Monocyte (primary cell): ENCODE measurements around a stretch of chr7.

- PRO-cap, 2 experiments, result no peak in any of the 2 experiments
These were observed 47.7 kb downstream of the FIGNL1 start for GRCh38 chr7:50402228-50403130.

DNA sequence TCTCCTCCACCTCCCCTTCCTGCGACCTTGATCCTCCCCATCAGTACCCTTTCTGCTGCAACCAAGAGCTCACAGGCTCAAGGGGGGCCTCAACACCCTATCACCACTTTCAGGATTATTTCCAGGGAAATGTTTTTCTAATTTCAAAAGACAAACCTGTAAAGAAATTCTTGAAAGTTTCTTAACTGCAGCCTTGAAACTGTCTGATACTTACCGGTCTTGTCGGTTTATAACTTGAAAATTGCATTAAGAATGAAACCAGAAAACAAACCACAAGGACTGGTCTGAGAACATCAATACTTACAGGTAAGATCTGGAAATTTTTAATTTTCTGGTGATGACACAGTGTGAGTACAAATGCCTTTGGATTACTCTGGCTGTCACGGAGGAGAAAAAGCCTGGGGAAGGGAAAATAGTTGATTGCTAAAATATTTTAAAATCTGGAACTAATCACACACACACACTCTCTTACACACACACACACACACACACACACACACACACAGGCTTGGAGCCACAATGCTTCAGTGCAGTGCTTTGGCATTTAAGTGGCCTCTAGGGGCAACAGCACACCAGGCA lies 30.0 kb upstream of the DDC start:
- PRO-cap, 2 experiments, result no peak in any of the 2 experiments

DNA sequence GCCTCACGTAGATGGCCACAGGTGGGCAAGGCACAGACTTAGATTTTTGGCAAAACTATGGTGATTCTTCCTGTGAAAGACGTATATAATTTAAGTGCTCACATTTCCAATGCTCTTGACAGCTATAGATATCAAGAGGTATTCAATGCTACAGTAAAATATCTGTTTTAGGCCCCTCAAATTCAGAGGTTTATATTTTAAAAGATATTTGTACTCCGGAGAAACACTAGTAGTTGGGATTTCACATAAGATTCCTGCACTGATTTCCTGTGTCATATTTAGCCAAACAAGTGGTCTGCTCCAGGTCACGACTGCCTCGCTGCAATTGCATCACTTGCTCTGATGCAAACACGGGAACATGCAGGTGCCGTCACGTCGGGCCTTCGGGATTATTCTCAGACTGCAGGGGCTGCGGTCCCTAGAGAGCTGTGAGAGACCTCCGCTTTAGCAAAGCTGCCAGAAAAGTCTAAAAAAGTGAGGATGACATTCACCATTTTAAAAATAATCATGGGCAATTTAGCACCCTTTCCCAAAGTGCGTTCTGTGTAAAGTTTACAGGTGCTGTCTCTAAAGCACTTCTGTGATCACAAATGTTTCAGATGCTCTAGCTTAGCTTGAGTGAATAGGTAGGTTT lies 93.4 kb upstream of the DDC start:
- PRO-cap, 2 experiments, result no peak in any of the 2 experiments

- PRO-cap, 2 experiments, result no peak in any of the 2 experiments
These were observed 61.6 kb downstream of the GRB10 start for GRCh38 chr7:50720869-50721686.

DNA sequence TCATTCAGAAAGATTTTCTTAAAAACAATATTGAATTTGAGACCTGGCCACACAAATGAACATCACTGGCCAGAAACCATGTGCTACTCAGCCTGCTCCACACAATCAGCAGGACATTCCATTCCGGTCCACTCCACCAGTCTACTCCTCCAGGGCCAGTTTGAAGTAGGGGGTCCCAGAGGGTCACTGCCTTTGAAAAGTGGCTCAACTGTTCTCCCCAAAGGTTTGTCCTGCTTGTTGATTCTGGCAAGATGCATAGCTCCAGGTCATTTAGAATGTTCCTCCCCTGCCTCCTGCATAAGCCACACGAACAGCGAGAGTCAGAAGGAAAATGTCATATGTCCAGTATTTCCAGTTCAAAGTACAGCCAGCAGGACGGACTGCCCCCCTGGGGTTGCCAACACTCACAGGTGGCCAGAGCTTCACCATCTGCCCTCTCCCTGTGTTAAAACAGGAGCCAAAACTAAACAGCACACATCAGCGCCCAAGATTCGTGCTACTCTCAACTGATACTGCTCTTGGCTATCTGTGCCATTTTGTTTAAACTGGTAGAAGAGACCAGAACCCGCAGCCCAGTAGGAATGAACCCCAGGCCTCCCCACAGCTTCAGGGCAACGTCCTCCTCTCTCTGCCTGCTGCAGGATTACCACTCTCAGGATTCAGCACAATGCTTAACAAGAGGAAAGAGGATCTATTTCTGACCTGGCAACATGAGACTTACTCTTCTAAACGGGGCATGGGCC lies 11.4 kb downstream of the GRB10 start:
- PRO-cap, 2 experiments, result no peak in any of the 2 experiments

GRCh38 chr7:51254437-51254932 lies 62.1 kb downstream of the COBL start:
- PRO-cap, 2 experiments, result no peak in any of the 2 experiments

- PRO-cap, 2 experiments, result no peak in any of the 2 experiments
These were observed 52.9 kb downstream of the COBL start for GRCh38 chr7:51263546-51264196.

DNA sequence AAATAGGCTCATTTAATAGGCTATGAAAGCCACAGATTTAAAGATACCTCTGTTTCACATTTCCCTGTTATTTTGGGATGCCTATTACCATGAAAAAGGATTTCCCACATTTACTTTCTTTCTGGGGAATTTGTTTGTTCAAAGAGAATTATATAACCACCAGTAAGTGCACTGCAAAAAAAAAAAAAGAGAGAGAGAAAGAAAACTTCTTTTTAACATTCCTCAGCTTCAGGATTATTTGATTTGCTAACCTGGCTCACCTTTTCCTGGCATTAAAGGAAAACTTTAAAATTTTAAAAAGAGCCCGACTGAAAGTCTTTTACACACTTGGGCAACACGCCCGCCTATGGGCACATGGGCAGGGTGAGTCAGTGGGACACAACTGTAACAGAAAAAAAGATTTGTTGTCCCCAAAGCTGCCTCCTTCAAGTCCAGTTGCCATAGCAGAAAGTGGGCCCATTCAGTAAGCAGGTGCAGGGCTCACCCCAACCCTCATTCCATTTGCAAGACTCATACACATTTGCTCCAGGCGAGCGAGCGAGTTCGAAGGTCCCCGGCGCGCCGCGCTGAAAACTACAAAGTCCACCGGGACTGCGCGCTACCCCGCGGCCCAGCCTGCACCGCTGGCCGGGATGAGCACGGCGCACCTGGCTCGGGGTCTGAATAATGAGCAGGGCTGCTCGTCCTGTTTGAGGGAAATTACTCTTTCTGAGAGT lies 1.4 kb downstream of the COBL start:
- PRO-cap, 2 experiments, result no peak in any of the 2 experiments

DNA sequence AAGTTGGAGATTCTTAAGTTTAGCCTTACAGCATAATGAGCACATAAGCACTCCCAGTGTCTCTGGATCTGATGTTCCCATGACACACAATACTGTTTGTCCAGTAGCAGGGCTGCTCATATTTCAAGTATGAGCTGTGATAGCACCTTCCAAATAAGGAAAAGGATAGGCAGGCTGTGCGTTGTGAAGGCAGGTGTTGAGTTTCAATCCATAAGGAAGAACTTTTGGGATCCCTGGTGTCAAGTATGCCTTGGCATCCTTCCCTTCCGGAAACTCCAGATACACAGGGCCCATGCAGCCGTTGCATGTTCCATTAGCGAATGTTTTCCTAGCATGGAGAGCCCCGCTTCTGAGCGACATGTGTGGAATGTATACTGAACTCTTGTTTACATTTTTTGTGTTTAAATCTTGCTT lies 33.6 kb upstream of the COBL start:
- PRO-cap, 2 experiments, result no peak in any of the 2 experiments

GRCh38 chr7:52018097-52018694 lies 701.6 kb upstream of the COBL start:
- PRO-cap, 2 experiments, result no peak in any of the 2 experiments

DNA sequence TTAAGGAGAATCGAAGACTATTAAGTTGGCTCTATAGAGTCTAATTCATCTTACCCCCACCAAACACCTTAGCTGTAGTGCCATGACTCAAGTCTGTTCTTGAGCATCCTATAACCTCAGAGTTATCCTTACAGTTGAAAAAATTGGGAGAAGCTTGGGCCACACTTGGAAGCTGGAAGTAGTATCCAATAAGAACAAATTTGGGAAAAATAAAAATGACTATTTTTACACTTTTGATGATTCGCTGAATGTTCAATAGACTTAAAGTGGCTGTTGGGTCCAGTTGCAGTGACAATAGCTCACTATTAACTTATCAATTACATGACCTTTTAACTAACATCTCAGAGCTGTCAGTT lies 174.9 kb upstream of the POM121L12 start:
- PRO-cap, 2 experiments, result peak in 1 of 2 experiments; most common plus-strand start position 263 of the sequence (in 1)

DNA sequence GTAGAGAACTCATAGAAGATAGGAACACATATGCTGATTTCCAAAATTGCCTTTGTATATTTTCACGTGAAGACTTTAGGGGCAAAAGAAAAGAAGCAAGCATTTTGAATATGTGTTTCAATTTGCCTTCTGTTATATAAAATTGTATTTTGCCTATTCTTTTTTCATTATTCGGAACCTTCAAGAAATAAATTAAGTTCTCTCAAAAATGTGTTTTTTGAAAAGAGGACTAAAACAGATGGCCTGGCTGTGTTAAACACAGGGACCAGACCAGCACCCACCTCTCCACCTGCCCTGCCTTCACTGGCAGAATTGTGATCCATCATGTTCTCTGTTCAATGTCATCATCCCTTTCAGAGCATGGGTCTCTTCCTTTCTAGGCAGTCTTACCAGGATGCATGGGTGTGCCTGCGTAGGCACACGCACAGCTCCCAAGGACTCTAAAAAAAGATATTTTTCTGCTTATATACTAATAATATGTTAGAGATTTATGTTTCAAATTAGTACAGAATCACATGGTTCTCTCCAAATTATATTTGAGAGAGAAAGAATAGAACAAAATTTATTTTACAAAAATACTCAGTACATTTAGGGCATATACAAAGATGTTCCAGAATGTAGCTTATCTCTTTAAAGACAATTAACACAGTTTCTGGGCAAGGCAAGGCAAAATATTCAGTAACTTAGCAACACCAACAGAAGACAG lies 52.6 kb downstream of the EGFR start:
- PRO-cap, 2 experiments, result no peak in any of the 2 experiments

DNA sequence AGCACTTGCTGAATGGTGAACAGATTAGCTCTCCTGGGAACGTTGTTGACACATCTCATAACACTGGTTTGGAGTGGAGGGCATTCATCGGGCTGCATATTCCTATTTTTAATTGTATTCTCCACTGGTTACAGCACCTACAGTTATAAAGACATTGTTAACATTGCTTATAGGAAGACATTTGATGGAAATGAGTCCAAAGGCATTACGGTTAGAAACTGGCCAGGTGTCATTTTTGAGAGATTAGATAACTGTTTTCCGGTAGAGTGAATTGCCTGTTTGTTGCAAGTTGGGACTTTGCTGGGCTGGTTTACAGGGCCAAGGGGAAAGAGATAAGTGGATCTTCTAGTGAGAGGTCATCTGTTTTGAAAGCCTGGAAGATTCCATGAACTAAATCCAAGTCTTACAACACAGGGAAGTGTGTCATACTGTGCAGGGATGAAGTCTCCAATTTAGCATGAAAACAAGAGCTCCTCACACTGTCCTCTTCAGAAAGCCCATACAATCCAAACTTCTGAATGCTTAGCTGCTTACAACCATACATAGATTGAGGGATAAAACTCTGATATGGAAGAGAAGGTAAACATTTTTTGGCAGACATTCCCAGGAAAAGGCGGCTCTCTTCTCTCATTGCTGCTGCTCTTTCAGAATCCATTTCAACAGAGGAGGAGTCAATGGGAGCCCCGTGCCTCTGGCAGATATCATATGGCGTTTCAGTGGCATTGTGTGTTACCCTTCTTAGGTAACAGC lies 102.0 kb downstream of the EGFR start:
- PRO-cap, 2 experiments, result no peak in any of the 2 experiments

- PRO-cap, 2 experiments, result no peak in any of the 2 experiments
These were observed 133.5 kb downstream of the EGFR start for GRCh38 chr7:55152317-55152768.

DNA sequence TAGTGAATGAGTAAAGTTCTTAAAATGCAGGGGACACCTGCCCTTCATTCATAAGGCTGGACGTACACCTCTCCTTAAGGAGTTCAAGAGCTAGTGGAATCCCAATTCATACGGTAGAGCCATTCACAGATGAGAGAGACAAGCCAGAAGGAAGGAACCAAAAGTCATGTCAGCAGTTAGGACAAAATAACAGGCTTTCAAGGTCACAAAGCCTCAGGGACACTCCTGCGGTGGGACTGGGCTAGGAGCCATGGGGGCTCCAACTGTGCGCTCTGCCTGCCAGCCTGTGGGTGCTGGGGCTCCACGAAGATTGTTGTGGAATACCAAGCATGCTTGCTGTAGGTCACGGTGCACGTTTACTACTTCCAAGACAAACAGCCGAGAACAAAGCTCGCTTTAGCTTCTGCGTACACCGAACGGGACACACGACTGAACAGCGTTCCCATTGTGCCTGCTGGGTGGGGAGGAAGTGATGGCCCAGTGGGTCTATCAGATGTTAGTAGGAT lies 158.7 kb downstream of the EGFR start:
- PRO-cap, 2 experiments, result no peak in any of the 2 experiments

- PRO-cap, 2 experiments, result no peak in any of the 2 experiments
These were observed 56.6 kb downstream of the VOPP1 start for GRCh38 chr7:55515440-55516441.

- PRO-cap, 2 experiments, result no peak in any of the 2 experiments
These were observed 53.0 kb downstream of the VOPP1 start for GRCh38 chr7:55519279-55519690.

- PRO-cap, 2 experiments, result peak in 1 of 2 experiments; most common plus-strand start chr7:55547018 (in 1); most common minus-strand start chr7:55547044 (in 1)
These were observed 25.5 kb downstream of the VOPP1 start for GRCh38 chr7:55546735-55547300.

GRCh38 chr7:55569257-55569590 lies 3.1 kb downstream of the VOPP1 start:
- PRO-cap, 2 experiments, result no peak in any of the 2 experiments

DNA sequence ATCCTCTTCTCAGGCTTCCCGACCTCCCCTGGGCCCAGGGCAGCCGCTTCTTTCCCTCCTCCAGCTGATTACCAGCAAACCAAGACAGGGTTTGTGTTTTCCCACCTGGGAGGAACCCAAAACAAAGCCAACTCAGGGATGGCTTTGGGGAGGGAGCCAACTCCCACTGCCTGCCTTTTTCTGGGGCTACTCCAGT lies 116.4 kb upstream of the VOPP1 start:
- PRO-cap, 2 experiments, result no peak in any of the 2 experiments